AG09309 (cell line): ENCODE results near the genes GPR50, PASD1 and ZFP92.

DNA sequence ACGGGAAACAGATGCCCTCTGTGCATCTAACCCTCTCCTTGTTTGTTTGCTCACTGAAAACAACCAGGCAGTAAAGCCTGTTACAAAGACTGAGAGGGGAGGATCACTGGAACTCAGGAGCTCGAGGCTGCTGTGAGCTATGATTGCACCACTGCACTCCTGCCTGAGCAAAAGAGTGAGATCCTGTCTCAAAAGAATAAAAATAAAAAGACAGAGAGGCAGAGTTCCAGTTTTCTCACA, 16.7 kb upstream of the HMGB3 start:
- RRBS = no CpG with 5 or more reads among the region's 2 CpGs

DNA sequence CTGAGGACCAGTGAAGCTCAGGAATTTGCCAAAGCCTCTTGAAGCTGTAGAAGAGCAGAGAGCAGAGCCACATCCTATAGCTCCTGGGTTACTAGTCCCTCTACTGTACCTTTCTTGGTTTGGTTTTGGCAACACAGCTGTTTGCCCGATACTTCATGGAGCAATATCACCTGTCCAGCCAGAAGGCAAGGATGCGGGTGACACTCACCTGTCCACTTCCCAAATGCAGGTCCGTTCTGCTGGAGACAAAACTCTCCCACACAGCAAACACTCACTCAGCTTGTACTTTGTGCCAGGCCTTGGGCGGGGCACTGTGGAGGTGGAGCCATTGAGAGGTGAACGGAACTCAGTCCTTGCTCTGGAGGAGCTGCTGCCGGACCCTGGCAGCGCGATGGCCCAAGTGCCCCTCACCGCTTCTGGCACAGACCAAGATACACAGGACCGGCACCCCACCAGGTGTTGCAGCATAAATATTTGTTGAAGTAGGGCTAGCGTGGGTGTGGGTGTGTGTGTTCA, 15.4 kb upstream of the HMGB3 start:
- RRBS = 40% methylated on average over 5 of the region's 11 CpGs

DNA sequence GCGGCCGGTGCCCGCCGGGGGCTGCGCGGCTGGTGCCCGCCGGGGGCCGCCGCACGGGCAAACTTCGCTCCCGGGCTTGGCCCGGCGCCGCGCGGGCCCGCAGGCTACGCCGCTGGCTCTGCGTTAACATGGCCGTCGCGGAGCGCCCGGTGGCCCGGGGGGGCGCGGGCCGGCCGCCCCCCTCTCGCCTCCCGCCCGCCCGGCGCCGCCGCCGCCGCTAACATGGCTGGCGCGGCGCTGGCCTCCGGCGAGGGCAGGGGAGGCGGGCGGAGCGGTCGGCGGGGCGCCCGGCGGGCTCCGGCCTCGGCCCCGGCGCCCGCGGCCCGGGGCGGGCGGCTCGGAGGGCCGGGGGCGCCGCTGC, 690 bp downstream of the HMGB3 start:
- RRBS = 24% methylated on average over 37 of the region's 67 CpGs

DNA sequence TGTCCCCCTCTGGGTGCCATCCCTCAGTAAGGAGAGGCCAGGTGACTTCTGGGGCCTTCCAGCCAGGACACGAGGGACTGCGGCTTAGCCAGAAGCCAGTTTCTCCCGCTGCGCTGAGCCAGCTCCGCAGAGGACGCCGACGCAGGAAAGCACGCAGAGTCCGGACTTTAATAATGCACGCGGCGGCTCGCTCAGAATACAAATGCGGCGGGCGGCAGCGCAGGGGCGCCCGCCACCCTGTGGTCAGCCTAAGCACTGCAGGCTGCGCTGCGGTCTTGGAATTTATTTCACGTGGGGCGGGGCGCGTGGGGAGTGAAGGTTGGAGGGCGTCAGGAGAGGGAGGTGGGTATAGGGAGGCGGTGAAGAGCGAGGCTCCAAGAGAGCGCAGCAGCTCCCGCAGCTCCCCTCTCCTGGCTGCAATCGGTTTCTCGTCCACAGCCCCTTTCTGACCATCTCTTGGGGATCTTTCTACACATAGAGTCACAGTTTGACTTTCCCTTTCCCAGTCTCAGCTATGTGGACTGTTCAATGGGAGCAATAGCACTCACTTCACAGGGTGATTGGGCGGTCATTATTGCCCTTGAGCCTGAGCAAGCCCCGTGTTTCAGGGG, 94.0 kb upstream of the GPR50 start:
- RRBS = no CpG with 5 or more reads among the region's 35 CpGs

DNA sequence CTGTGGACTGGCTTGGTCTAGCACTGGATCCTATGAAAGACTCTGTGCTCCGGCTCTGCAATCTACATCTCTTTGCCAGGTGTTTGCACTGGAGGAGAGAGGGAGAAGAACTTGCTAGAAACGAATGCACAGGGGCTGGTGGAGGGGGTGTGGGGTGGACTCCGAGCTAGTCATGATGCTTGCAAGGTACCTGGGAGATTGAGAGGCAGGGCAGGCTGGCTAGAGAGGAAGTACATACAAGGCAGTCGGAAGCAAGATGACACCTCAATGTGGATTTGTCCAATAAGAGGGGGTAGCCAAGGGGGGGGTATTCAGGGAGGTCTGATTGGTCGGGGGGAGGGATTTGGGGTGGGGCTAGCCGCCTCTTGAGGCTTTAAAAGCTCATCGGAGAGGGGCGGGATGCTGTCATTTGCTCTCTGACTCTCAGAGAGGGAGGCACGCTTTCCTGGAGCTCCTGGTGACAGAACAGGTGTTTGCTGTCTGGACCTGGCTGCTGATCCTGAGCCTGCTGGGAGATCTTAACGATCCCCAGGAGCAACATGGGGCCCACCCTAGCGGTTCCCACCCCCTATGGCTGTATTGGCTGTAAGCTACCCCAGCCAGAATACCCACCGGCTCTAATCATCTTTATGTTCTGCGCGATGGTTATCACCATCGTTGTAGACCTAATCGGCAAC, at the start of gene GPR50:
Gene GPR50 (plus strand): TSS at position 402 of the 677 bp plus-strand sequence.
- RRBS = 56% methylated on average over 4 of the region's 16 CpGs

GRCh38 chrX:151397401-151397896, 443 bp downstream of the VMA21 start:
- RRBS = 14% methylated on average over 4 of the region's 13 CpGs

- RRBS = no CpG with 5 or more reads among the region's 20 CpGs
Observed at GRCh38 chrX:151563331-151563945, at the start of gene PASD1. Gene PASD1, plus strand, starts transcription at chrX:151563675.

- RRBS = no CpG with 5 or more reads among the region's 4 CpGs
Observed at GRCh38 chrX:151789191-151789586, 54.6 kb downstream of the CNGA2 start.

DNA sequence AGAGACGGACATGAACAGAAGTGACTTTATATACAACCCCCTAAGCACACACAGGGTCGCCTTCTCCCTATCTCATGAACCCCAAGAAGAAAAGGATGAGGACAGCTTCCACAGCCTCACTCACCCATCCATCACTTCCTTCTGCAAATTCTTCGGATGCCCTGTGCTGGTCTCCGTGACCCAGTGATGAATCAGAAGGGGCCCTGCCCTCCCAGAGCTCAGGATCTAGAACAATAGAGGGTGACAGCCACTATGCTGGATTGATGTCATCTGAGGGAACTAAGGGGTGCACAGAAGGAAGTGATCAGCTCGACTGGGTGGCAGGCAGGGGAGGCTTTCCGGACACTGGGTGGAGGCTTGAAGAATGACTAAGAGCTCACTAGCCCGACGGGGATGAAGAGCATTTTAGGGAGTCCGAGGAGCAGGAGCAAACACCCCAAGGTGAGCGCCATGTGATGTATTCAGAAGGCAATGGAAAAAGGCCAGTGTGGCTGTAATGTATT, 1.4 kb upstream of the ZNF185 start:
- RRBS = no CpG with 5 or more reads among the region's 10 CpGs

- RRBS = 50% methylated on average over 3 of the region's 8 CpGs
Observed at GRCh38 chrX:152932468-152932982, 34.7 kb downstream of the ZNF185 start.

- RRBS = 100% methylated on average over 2 of the region's 13 CpGs
Observed at GRCh38 chrX:152989090-152989718, 4.7 kb downstream of the PNMA5 start.

DNA sequence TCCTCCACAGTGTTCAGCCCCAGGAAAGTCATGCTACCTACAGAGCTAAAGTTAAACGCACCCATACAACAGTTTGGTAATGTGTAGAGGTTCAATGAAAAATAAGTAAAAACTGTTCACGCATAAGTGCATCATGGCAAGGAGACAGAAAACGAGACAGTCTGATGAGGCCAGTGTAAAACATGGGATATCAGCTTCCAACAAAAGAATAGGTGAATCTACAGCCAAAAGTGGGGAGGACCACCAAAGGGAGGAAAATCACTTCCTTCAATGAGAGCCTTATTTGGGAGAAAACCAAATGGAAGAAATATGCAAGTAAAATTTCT, 20.8 kb upstream of the PWWP4 start:
- RRBS = no CpG with 5 or more reads among the region's 3 CpGs

GRCh38 chrX:153336001-153336586, 2.1 kb downstream of the ZNF275 start:
- RRBS = no CpG with 5 or more reads among the region's 8 CpGs

DNA sequence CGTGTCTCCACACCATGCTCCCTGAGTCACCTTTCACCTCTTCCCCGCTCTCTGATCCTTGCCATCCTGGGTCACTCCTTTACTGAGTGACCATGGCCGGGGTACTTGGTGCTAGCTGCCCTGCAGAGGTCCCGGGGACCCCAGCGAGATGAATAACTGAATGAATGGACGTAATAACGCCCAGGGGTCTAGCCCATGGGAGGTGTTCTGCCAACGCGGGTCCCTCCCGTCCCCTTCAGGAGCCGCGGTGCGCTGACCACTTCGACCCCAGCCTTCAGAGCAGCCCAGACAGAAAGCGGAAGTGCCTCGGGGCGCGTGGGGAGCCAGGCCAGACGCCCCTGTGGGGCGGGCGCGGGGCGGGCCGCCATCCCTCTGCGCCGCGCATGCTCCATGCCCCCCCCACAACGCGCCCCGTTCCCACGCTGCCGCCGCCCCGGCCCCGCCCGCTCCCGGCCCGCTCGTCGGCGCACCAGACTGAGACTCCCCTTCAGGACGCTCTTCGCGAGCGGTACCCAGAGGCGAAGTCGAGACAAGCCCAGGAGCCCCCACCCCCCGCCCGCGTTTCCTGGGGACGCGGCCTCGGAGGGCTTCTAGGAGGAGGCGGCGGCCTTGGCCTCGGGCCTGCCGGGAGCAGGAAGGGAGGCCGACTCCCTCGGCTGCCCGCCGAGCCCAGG, at the start of gene ZFP92:
Gene ZFP92 (plus strand): TSS at position 442 of the 674 bp plus-strand sequence.
- RRBS = no CpG with 5 or more reads among the region's 61 CpGs

GRCh38 chrX:153487479-153487994, 7.2 kb upstream of the BGN start:
- RRBS = no CpG with 5 or more reads among the region's 9 CpGs

GRCh38 chrX:153494460-153494781, 359 bp upstream of the BGN start:
- RRBS = no CpG with 5 or more reads among the region's 8 CpGs

DNA sequence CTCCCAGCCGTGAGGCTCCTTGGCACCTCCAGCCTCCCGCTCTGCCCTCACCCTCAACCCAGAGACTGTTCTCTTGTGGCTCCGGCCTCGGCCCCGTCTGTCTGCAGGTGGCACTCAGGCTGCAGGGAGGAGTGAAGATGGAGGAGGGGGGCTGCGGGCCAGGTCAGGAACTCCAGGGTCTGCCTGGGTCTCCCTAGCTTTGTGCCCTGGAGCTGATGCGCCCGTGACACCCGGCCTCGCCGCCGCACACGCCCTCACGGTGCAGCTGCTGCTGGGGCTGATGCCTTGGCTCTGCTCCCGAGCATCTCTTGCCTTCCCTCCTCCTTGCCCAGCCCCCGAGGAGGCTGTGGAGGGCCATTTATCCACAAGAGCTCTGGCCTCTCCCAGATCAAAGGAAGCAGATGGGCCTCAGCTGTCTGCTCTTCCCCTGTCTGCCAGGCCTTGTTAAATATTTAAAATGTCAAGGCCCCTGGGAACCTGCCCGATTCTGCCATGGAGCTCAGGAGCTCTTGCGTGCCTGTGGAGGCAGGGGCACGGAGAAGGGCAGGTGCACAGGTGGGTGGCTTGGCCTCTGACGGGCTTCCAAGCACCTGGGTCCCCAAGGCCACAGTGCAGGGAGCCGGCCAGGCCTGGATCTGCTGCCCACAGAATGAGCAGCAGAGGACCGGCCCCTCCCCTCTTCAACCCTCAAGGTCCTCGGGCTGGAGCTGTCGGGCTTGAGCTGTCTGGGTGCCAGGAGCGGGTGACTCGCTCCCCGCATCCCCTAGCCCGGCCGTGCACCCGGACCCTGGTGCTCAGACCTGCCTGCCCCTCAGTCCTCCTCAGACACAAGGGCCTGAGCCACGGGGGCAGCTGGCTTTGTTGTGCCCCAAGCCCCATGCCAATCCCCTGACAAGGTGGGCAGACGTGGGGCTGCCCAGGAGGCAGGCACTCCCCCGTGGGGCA, 20.2 kb downstream of the ATP2B3 start:
- RRBS = 40% methylated on average over 1 of the region's 33 CpGs

- RRBS = 40% methylated on average over 5 of the region's 38 CpGs
Observed at GRCh38 chrX:153610322-153611092, 11.6 kb upstream of the CCNQ start.

DNA sequence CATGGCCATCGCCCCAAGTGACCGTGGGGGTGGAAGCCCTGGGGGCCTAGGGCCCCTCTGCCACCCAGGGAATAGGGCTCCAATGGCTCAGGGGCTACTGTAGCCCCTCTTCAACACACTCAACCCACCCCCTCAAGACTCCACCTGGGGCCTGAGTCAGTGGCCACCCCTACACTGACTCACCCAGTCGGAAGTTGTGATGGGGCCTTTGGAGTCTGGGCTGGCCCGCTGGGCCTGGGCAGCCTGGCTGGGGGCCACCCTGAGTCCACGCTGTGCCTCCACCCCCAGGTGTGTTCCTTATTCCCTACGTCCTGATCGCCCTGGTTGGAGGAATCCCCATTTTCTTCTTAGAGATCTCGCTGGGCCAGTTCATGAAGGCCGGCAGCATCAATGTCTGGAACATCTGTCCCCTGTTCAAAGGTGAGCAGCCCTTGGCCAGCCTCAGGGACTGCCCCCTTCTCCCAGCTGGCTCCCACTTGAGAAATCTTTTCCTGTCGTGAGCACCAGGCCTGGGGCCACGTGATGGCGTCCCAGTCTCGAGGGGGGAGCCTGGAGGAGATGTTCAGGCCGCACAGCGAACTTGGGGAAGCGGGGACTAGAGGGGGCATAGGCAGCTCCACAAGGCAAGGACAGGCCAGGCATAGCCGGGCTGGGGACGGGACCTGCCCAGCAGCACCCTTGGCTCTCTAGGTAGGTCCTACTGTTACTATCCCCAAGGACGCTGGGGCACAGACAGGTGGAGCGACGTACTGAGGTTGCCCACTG, 2.5 kb downstream of the SLC6A8 start:
- RRBS = no CpG with 5 or more reads among the region's 21 CpGs

GRCh38 chrX:153730999-153731607, 6.4 kb downstream of the ABCD1 start:
- RRBS = no CpG with 5 or more reads among the region's 5 CpGs